Adrenal gland (tissue), 7 donors: ENCODE data around the gene ENSG00000283205.

DNA sequence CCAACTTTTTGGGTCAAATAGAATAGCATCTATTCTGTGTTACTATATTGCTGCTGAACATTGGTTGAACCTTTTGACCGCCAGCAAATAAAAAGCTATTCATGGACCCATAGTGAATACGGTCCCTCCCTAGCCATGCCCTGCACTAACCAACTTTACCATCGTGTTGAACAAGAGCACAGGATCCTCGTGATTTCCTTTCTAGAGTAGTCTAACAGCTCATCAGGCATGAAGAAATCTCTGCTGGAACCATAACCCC, 70.3 kb upstream of the SPATA31E1 start:
- PRO-cap, 3 experiments: peak in 1 of 3 experiments; most common minus-strand start position 147 of the sequence (in 1)
- RAMPAGE, long total RNA, 4 experiments: no peak in any of the 4 experiments
- RRBS: no CpG with 5 or more reads among the region's 4 CpGs

DNA sequence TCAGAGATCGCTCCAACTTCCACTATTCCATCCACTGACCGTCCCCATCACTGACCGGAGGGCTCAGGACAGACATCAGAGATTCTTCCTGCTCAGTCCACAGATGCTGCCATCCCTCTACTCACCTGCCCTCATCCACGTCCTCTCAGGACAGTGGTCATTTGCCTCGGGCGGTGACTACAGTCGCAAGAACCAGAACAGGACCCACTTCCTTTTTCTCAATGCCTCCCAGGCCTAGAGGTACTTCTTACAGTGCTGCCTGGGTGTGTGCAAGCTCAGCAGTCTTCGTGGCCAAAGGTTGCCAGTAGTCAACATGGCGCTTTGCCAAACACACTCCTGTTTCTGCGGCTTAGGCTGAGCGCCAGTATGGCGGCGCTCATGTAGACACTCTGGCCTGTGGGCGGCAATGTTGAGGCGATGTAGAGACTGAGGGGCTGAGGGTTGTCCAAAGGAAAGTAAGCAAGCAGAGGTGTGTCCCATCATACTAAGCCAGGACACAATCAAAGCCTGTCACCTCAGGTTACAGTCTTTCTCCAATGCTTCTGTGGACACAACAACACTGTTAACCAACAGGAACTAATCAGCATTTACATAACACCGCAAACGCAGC, 27.0 kb downstream of the SPATA31E1 start:
- PRO-cap, 3 experiments: no peak in any of the 3 experiments
- RAMPAGE, long total RNA, 4 experiments: no peak in any of the 4 experiments
- RRBS: no CpG with 5 or more reads among the region's 17 CpGs

DNA sequence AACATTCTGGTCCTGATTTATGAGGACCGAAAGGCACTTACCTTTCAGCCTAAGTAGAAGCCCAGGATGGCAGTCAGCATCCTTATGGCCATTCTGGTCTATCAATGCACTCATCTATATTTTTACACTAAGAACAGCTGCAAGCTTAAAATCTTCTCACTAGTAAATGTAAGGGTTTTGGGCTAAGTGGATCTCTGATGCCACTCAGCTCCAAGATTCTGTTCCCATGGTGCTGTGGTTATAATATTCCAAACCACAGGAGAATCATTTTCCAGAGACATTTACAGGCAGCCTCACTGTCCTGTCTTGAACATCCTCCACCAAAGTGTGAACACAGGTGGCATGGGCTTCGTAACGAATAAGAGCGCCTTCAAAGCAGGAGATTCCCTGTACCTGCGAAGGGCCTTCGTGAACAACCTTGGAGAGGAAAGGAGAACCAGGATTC, at the start of gene ENSG00000283205:
Gene ENSG00000283205 (plus strand): TSS at position 290 of the 445 bp plus-strand sequence.
- PRO-cap, 3 experiments: no peak in any of the 3 experiments
- RAMPAGE, long total RNA, 4 experiments: no peak in any of the 4 experiments
- RRBS: no CpG with 5 or more reads among the region's 6 CpGs

DNA sequence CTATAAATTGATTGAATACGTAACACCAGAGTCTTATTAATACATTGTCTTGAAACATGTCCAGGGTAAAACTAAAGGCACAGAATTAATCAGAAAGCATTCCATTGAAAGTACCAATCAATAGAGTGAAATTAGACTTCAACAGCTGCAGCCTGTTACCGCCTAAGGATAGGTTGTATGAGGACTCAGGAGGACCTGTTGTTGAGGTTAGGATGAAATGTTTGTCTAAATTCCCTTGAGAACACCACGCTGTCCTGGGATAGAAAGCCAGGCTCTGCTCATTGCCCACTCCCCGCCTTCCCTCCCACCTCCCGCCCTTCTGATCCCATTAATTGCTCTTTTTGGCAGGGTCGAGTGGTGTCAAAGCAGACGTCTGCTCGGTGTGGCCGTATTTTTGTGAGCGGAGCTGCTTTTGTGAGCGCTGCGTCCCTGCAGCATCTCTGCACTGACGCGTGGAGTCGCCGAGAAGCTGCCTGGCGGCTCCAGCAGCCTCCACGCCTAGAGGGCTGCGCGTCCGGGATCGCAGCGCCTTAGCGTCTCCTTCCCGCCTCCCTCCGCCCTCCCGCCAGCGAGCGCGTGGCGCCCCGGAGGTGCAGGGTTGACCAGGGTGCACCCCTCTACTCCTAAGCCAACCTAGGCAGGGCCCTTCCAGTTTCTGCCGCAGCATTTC, 62.3 kb downstream of the SPATA31C2 start:
- PRO-cap, 3 experiments: peak in 3 of 3 experiments; most common plus-strand start position 501 of the sequence (in 3); most common minus-strand start position 447 of the sequence (in 3)
- RAMPAGE, long total RNA, 4 experiments: no peak in any of the 4 experiments
- RRBS: under 1% methylated on average over 12 of the region's 33 CpGs

- PRO-cap, 3 experiments: no peak in any of the 3 experiments
- RAMPAGE, long total RNA, 4 experiments: no peak in any of the 4 experiments
- RRBS: no CpG with 5 or more reads among the region's 7 CpGs
Observed at GRCh38 chr9:88574955-88575268, 39.9 kb downstream of the NXNL2 start.

- PRO-cap, 3 experiments: no peak in any of the 3 experiments
- RAMPAGE, long total RNA, 4 experiments: no peak in any of the 4 experiments
- RRBS: no CpG with 5 or more reads among the region's 4 CpGs
Observed at GRCh38 chr9:88646528-88646885, 111.5 kb downstream of the NXNL2 start.

- PRO-cap, 3 experiments: no peak in any of the 3 experiments
- RAMPAGE, long total RNA, 4 experiments: no peak in any of the 4 experiments
- RRBS: no CpG with 5 or more reads among the region's 6 CpGs
Observed at GRCh38 chr9:88814263-88814953, 176.9 kb upstream of the S1PR3 start.

GRCh38 chr9:88932733-88933200, 58.5 kb upstream of the S1PR3 start:
- PRO-cap, 3 experiments: no peak in any of the 3 experiments
- RAMPAGE, long total RNA, 4 experiments: no peak in any of the 4 experiments
- RRBS: no CpG with 5 or more reads among the region's 13 CpGs

GRCh38 chr9:88953463-88954186, 37.6 kb upstream of the S1PR3 start:
- PRO-cap, 3 experiments: no peak in any of the 3 experiments
- RAMPAGE, long total RNA, 4 experiments: no peak in any of the 4 experiments
- RRBS: no CpG with 5 or more reads among the region's 5 CpGs

- PRO-cap, 3 experiments: peak in 3 of 3 experiments; most common plus-strand start chr9:89153851 (in 2); most common minus-strand start chr9:89153672 (in 1)
- RAMPAGE, long total RNA, 4 experiments: no peak in any of the 4 experiments
- RRBS: no CpG with 5 or more reads among the region's 9 CpGs
Observed at GRCh38 chr9:89153461-89153994, 25.1 kb downstream of the SHC3 start.

GRCh38 chr9:89337115-89337784, 18.9 kb downstream of the SECISBP2 start:
- PRO-cap, 3 experiments: no peak in any of the 3 experiments
- RAMPAGE, long total RNA, 4 experiments: no peak in any of the 4 experiments
- RRBS: no CpG with 5 or more reads among the region's 4 CpGs

- PRO-cap, 3 experiments: peak in 1 of 3 experiments; most common plus-strand start chr9:89408888 (in 1); most common minus-strand start chr9:89408744 (in 1)
- RAMPAGE, long total RNA, 4 experiments: no peak in any of the 4 experiments
- RRBS: no CpG with 5 or more reads among the region's 16 CpGs
Observed at GRCh38 chr9:89408496-89409308, 89.2 kb downstream of the SEMA4D start.

- PRO-cap, 3 experiments: no peak in any of the 3 experiments
- RAMPAGE, long total RNA, 4 experiments: no peak in any of the 4 experiments
- RRBS: no CpG with 5 or more reads among the region's 5 CpGs
Observed at GRCh38 chr9:89417919-89418492, 79.9 kb downstream of the SEMA4D start.

DNA sequence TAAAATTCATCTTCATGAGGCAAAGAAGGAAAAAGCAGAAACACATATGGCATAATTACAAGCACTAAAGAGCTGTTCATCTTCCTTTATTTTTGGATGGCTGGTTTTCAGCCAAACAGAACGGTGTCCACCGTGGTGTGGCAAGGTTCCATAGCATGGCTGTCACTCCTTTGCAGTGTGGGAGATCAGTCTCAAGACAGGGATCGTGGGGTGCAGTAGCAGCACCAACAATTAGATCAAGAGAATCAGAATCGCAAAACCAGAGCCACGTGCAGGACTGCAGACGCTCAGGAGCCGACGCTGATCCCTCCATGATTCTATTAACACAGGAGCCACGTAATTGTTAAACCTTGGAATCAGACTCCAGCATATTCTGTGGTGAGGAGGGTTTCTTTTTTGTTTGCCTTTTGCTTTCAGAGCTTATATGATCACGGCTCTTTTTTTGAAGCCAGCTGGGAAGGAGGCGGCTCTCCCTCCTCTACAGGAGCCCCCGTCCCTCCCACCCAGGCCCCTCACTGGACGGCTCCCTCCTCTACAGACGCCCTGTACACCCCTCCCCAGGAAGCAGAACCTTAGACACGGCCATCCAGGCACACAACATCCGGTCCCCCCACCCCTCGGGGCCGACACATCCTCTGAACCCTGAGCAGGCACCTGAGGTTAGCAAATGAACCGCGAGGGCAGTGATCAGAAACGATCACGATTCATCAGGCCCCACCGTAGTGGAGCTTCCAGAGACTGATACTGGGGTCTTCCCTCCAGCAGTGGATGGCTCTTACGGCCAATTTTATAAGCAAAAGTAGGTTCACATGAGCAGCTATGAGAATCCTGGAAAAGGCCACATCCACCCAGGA, 79.2 kb downstream of the SEMA4D start:
- PRO-cap, 3 experiments: no peak in any of the 3 experiments
- RAMPAGE, long total RNA, 4 experiments: no peak in any of the 4 experiments
- RRBS: no CpG with 5 or more reads among the region's 24 CpGs

- PRO-cap, 3 experiments: no peak in any of the 3 experiments
- RAMPAGE, long total RNA, 4 experiments: no peak in any of the 4 experiments
- RRBS: no CpG with 5 or more reads among the region's 13 CpGs
Observed at GRCh38 chr9:89426454-89427096, 71.3 kb downstream of the SEMA4D start.

GRCh38 chr9:89435188-89436095, 62.5 kb downstream of the SEMA4D start:
- PRO-cap, 3 experiments: no peak in any of the 3 experiments
- RAMPAGE, long total RNA, 4 experiments: no peak in any of the 4 experiments
- RRBS: 12% methylated on average over 4 of the region's 13 CpGs

GRCh38 chr9:89443352-89443778, 54.5 kb downstream of the SEMA4D start:
- PRO-cap, 3 experiments: no peak in any of the 3 experiments
- RAMPAGE, long total RNA, 4 experiments: no peak in any of the 4 experiments
- RRBS: no CpG with 5 or more reads among the region's 14 CpGs

GRCh38 chr9:89444900-89445355, 53.0 kb downstream of the SEMA4D start:
- PRO-cap, 3 experiments: no peak in any of the 3 experiments
- RAMPAGE, long total RNA, 4 experiments: no peak in any of the 4 experiments
- RRBS: no CpG with 5 or more reads among the region's 10 CpGs

DNA sequence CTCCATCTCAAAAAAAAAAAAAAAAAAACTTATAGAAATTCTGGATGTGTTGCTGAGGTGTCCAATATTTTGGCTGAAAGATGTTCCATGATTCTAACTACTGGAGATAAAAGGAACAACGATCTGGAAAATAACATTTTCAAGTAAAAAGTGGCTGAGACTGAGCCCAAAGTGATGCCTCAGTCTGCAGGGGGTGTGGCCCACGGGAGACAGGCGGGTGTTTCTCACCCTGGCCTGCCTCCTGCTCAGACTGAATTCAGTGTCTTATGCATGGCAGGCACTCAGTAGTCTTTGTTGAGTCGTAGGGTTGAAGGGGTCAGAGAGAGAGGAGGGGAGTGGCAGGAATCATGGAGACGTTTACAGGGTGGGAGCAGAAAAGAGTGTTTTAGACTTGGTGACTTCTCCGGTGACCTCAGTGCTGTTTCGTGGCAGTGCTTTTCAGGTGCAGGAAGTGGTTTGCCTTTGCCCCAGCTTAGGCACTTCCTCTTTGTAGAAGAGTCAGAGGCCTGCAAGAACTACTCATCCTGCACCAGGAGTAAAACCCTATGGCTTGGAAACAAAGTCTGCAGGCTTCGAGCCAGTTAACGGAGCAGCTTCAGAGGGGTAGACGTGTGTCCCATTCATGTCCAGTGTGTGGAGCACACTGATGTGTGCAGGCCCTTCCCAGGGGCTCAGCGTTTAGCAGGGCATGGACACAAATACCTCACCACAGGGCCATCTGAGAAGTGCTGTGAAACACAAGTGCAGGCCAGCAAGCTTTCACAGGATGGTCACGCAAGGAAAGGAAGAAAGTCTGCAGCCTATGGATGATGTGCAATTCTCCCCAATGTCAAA, 24.4 kb upstream of the SEMA4D start:
- PRO-cap, 3 experiments: no peak in any of the 3 experiments
- RAMPAGE, long total RNA, 4 experiments: no peak in any of the 4 experiments
- RRBS: no CpG with 5 or more reads among the region's 12 CpGs

GRCh38 chr9:89623319-89624036, 18.7 kb downstream of the GADD45G start:
- PRO-cap, 3 experiments: no peak in any of the 3 experiments
- RAMPAGE, long total RNA, 4 experiments: no peak in any of the 4 experiments
- RRBS: no CpG with 5 or more reads among the region's 12 CpGs